Subcutaneous adipose tissue (tissue), 3 donors: ENCODE measurements around the genes MOB3C, CYP4B1 and FOXD2.

DNA sequence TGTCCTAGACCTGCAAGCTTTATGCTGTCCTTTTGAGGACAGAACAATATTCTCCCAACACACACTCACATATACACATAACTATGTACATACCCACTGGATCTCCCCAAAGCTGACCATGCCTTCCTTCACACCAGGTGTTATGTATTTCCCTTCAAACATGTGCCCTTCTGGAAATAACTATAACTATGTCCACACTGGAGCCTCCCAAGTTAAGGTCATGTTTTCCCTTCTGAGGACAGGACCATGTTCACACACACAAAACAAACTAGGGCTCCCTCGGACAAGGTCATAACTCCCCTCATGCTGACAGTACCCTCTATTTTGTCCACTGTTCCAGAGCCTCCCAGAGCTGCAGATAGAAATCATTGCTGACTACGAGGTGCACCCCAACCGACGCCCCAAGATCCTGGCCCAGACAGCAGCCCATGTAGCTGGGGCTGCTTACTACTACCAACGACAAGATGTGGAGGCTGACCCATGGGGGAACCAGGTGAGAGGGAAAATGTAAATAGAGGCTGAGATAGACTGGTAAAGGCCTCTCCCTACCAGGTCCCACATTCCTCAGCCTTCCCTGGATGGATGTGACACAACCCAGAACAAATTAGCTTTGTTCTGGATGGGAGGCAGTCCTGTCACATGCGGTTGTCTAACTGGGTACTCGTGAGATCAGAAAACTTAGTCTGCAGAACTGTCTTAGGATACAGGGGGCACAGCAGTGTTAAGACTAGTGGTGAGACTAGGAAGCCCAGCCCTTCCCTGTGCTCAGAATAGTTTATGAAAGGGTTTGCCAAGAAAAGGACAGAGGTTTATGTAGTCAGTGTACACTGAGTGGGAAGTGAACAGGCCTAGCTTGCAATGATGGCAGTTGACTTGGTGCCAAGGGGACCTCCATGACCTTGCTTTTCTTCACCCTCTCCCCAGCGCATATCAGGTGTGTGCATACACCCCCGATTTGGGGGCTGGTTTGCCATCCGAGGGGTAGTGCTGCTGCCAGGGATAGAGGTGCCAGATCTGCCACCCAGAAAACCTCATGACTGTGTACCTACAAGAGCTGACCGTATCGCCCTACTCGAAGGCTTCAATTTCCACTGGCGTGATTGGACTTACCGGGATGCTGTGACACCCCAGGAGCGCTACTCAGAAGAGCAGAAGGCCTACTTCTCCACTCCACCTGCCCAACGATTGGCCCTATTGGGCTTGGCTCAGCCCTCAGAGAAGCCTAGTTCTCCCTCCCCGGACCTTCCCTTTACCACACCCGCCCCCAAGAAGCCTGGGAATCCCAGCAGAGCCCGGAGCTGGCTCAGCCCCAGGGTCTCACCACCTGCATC is 8.2 kb downstream of the MMACHC start:
- PRO-cap: no peak
- RAMPAGE, long total RNA, 3 experiments: no peak in any of the 3 experiments

- PRO-cap: no peak
- RAMPAGE, long total RNA, 3 experiments: no peak in any of the 3 experiments
These were observed 3.6 kb downstream of the AKR1A1 start for GRCh38 chr1:45554081-45554678.

- PRO-cap: no peak
- RAMPAGE, long total RNA, 3 experiments: no peak in any of the 3 experiments
These were observed 6.2 kb downstream of the TMEM69 start for GRCh38 chr1:45693901-45694893.

- PRO-cap: unidirectional peak, plus-strand start at chr1:46132085; bidirectional peak, plus-strand start at chr1:46132188, minus-strand start at chr1:46132137
- RAMPAGE, long total RNA, 3 experiments: no peak in any of the 3 experiments
These were observed 463 bp downstream of the PIK3R3 start for GRCh38 chr1:46132015-46132317.

DNA sequence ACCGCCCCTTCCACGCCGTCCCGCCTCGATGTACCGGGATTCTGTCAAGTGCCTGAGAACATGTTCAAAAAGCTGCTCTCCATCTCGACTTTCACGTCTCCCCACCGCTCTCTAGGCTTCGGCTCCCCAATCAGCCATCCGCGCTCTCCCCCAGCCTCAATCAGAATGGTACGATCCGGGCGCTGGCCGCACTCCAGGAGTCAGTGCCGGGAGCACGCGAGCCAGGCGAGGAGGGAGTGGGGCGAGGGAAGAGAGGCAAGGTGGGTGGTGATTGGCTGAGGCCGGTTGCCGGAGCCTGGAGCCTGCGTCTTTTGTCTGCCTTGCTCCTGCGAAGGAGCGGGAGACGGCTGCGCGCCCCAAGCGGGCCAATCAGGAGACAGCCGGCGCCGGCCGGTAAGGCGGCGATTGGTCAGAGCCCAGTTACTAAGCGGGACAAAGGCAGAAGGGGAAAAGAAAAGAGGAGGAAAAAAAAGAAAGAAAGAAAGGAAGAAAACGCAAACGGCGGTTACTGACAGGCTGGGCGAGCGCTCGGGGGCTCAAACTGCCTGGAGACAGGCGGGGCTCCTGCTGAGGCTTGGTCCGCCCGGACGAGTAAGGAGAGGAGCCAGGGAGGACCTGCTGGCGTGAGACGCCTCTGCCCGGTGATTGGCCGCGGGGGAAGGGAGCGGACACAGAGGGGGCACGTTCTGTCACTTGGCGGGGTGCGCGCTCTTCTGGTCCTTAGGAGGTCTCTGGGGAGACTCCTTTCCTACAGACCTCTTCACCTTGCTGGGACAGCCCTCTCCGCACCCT is 517 bp upstream of the PIK3R3 start:
- PRO-cap: bidirectional peak, plus-strand start at position 483 of the sequence, minus-strand start at position 287 of the sequence; bidirectional peak, plus-strand start at position 692 of the sequence, minus-strand start at position 593 of the sequence
- RAMPAGE, long total RNA, 3 experiments: no peak in any of the 3 experiments

DNA sequence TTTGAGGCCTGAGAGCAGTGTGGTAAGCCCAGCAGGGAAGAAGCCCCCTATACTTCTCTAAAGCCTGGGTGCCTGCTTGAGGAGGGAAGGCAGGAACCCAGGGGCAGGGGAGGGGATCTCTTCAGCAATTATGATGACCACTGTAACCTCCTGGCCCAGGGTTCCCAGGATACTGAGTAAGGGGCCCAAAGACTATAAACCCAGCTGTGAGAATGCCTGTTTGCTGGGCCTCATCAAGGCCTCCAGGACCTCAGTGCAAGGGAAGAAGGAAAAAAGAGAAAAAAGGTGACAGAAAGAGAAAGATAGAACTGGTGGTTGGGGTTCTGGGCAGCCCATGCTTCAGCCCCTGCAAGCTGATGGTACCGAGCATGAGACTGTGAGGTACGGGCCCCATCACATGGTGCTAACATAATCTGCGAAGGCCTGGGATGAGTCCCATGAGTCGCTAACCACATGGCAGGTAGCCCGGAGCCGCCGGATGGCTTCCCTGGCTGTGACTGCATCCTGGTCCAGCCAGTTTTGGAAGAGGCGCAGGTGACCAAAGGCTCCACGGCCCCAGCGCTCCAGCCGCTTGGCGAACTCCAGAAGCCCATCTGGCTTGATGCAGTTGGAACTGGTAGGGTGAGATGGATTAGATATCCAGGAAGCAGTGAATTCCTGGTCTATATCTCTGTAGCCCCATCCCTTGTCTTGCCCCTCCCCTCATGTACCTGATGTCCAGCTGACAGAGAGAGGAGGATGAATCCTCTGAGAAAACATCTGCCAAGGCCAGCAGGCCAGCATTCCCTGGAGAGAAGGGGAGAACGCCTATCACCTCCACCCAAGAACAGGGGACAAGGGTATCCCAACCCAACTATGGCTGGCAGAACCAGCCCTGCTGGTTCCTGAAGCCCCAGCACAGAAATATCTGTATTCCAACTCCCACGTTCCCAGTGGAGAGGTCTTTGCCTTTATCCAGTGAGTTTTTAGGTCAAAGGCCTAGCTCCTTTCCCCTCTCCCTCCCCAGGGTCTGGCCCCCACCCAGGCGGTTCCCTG is 24.6 kb downstream of the LRRC41 start:
- PRO-cap: no peak
- RAMPAGE, long total RNA, 3 experiments: no peak in any of the 3 experiments

DNA sequence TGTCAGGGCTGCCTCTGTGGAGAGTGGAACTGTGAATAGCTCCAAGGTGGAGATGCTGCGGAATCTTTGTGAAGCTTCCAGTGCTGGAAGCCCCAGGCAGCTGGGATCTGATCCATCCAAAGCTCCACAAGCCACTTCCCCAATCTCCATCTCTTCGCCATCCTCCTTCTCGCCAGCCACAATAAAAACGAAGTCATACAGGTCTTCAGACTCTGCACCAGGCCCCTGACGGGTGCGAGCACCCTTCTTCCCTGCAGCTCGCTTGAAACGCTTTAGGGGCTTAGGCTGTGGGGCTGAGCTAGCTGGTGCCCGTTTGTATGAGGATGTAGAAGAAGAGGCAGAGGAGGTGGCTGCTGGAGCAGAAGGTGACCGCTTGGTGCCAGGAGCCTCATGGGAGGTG is 18.0 kb downstream of the LRRC41 start:
- PRO-cap: no peak
- RAMPAGE, long total RNA, 3 experiments: no peak in any of the 3 experiments

DNA sequence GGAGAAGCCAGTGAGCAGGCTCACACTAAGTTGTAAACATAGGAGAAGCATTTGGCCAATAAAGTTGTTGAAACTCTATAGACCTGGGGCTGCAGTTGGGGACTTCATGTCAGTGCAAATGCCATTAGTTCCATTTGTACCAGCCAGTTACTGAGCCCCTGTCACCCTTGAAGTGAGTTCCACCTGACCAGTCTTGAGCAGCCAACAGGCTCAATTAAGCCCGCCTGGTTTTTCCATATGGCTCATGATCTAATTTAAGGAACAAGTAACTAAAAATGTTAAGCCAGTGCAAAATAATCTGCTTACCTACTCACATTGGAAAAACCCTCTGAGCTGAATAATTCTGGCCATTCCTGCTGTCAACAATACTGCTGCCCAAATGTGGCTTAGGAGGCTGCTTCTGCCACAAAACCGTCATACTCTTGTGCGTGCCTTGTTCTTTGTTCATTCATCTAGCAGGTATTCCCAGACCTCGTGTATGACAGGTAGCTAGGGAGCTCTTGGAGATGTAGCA is 21.6 kb downstream of the NSUN4 start:
- PRO-cap: no peak
- RAMPAGE, long total RNA, 3 experiments: no peak in any of the 3 experiments

DNA sequence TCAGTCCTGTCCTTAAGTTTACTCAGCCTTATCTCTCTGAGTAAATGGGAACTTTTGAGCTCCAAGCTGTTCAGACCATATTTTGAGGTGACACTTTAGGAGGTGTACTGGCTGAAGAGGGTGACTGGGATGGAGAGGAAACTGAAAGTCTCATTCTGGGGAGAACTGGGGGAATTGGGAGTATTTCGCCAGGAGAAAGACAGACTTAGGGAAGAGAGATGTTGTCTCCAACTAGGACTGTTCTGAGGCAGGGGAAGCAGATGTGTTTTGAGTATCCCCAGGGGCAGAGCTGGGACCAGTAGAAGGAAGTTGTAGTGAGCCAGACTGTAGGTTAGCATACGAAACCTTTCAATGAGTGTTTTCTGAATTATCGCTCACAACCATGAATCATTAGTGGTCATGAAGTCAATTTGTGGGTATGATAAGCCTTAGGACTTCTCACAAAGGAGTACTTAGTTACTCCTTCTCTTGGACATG is 24.1 kb upstream of the FAAH start:
- PRO-cap: no peak
- RAMPAGE, long total RNA, 3 experiments: no peak in any of the 3 experiments

- PRO-cap: no peak
- RAMPAGE, long total RNA, 3 experiments: no peak in any of the 3 experiments
These were observed 47.0 kb upstream of the DMBX1 start for GRCh38 chr1:46442361-46443316.

DNA sequence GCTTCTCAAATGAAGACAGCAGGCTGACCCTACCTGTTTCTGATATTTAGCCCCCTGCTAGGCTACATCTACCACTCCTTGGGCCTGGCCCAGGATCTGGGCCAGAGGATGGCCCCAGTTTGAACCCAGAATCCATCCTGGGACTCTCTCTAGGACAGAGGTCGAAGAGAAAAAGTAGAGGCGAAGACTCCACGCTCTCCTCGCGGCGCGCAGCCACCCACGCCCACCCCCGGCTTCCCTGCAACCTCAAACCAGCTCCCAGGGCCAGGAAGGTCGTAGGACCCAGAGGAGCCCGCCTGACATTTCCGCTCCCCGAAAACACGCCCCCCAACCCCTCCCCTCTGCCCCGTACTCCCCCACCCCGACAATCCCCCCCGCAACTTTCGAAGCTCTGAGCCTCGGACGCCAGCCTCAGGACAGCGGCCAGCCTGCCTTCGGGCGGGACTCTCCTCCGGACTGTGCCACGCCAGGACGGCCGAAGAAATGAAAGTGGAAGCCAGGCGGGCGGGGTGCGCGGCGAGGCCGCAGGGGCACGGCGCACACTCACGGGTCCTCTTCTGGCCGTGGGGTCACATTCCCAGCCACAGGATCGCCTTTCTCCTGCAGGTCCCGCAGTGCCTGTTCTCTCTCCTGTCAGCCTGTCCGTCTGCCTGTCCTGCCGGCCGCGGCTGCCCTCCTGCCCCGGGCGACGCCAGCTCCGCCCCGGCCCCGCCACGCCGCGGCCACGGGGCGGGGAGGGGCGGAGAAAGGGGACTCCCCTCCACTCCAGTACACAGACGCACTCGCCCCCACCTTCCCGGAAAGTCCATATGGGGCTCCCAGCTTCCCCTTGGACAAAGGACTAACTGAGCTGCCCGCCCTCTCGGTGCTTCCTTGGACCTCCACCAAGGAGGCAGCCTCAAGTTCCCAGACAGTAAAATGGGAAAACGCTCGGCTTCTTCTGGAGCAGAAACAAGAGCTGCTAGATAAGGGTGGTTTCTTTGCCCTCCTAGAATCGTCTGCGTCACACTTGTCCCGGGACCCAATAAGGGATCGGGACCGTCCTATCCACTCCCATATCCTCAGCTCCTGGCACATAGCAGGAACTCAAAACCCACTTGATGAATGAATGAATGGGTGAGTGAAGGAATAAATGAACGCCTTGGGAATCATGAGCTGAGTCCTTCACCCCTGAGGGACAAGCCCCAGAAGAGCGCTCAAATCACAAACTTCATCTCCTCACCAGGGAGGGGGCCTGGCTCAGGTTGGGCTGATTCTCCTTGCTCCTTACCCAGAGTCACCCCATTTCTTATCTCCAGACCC is at the start of gene MOB3C:
Gene MOB3C (minus strand): TSS at position 648 of the 1,302 bp plus-strand sequence.
- PRO-cap: unidirectional peak, plus-strand start at position 164 of the sequence; bidirectional peak, plus-strand start at position 394 of the sequence, minus-strand start at position 235 of the sequence; bidirectional peak, plus-strand start at position 836 of the sequence, minus-strand start at position 648 of the sequence; unidirectional peak, minus-strand start at position 1,000 of the sequence
- RAMPAGE, long total RNA, 3 experiments: start-site peak on the minus strand in 3 of 3 experiments, centred at positions 654 to 683 of the sequence, 44 to 139 reads per replicate

GRCh38 chr1:46672006-46672317 is 308 bp downstream of the TEX38 start:
- PRO-cap: no peak
- RAMPAGE, long total RNA, 3 experiments: no peak in any of the 3 experiments

DNA sequence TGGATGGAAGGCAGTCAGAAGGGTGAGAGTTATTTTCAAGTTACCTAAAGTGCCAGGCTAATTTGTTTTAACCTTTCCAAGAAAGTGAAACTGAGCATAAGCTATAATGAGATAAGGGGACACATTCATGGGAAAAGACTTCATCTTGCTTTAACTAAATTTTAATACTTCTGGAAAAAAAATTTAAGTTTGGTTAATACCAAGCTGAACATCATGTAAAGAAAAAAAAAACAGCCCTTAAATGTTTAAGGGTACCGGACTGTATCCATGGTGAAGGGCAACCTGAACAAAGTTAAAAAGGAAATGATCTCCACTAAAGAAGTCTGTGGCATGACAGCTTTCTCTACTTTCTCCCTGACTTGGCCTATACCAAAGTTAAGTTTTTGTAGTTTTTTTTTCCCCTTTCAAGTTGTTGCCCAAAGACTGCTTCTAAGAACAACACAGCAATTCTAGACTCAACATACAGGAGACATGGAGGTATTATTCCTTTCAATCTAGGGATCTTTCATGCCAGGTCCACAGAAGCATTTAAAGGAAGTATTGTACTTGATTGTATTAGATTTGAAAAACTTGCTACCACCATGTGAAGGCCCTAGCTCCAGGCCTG is 5.1 kb downstream of the TEX38 start:
- PRO-cap: no peak
- RAMPAGE, long total RNA, 3 experiments: no peak in any of the 3 experiments

DNA sequence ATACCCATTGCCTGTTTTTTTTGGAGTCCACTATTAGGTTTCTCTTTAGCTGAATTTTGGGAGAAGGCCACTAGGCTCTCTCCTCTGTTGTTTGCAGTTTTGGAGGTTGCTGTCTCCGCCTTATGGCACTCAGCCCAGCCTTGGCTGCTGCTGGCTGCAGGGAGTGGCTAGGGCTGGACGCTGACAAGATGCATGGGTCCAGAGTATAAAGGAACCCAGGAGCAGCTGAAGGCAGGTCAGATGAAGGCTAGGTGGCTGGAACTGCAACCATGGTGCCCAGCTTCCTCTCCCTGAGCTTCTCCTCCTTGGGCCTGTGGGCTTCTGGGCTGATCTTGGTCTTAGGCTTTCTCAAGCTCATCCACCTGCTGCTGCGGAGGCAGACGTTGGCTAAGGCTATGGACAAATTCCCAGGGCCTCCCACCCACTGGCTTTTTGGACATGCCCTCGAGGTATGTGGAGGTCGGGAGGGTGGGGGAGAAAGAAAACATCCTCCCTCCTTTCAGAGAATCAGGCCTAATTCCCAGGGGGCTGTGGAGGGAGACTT is at the start of gene CYP4B1:
Gene CYP4B1 (plus strand): TSS at position 234 of the 544 bp plus-strand sequence.
- PRO-cap: unidirectional peak, plus-strand start at position 234 of the sequence
- RAMPAGE, long total RNA, 3 experiments: start-site peak on the plus strand in 3 of 3 experiments, centred at positions 225 to 281 of the sequence, 4,735 to 5,740 reads per replicate

DNA sequence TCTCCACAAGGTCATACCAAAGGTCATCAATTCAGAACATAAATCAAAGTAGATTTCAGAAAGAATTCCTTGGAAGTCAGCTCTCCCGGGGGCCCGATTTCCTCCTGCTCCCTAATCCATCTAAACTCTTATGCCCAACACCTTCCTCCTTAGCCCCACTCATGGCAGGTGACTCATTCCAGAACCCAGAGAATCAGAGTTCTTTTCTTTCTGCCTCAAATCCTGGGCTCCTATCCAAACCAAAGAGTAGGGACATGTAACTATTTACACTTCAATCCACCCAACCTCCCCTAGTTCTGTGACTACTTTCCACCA is 7.2 kb upstream of the CYP4A11 start:
- PRO-cap: no peak
- RAMPAGE, long total RNA, 3 experiments: no peak in any of the 3 experiments

DNA sequence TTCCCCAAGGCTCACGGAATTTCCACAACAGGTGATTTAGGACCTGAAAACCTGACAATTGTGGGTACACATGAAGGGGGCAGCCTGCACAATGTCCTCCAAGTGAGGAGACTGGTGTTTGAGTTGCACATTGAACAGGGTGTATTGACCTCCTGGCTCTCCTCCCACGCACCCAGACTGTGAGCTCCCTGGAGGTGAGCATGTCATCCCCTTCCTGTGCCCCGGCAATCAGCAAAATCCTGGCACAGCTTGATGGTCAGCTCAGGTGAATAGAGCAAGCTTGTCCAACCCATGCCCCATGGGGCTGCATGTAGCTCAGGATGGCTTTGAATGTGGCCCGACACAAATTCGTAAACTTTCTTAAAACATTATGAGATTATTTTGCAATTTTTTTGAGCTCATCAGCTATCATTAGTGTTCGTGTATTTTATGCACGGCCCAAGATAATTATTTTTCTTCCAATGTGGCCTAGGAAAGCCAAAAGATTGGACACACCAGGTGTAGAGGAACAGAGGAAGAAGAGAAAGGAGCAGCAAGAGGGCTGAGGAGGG is 1.1 kb downstream of the CYP4A22 start:
- PRO-cap: no peak
- RAMPAGE, long total RNA, 3 experiments: no peak in any of the 3 experiments

DNA sequence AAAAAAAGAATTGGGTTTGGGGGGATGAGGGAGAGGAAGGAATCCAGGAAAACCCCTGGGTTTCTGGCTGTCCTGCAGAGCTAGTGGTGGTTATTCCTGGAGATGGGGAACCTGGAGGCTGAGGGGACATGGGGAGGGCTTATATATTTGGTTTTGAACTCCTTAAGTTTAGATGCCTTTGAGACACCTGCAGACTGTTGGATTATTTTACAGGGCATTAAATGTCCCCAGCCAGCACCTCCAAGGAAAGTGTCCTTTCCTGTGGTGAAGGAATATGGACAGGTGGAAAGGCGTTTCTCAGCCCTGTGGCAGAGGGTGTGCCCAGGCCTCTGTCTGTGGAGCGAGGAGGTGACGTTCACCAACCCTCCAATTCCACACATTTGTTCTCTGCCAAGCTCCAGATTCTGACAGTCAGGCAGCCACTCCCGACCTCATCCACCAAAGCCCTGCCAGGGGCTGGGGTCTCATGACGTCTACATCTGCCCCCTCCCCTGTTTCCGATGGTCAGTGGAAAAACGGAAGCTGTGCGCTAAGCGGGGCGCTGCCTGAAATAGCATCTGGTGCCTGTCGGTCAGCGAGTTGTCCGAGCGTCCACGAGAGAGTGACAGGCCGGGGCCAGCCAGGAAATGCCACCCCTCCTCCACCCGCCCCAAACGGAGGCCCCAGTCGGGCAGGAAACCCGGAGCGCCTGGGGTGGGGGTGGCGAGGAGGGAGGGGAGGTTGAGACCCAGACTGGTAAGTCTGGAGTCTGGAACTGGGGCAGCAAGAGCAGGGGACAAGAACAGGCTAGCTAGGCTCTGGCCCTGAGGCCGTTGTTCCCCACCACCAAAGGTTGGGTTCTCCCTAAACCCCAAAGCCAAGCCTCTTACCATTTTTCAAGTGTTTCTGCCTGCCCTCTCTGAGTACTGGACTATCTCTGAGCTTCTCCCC is 3.2 kb upstream of the TAL1 start:
- PRO-cap: unidirectional peak, minus-strand start at position 603 of the sequence
- RAMPAGE, long total RNA, 3 experiments: no peak in any of the 3 experiments

- PRO-cap: no peak
- RAMPAGE, long total RNA, 3 experiments: no peak in any of the 3 experiments
These were observed 819 bp downstream of the FOXE3 start for GRCh38 chr1:47416819-47417389.

- PRO-cap: bidirectional peak, plus-strand start at chr1:47437764, minus-strand start at chr1:47437663; unidirectional peak, plus-strand start at chr1:47438062
- RAMPAGE, long total RNA, 3 experiments: no peak in any of the 3 experiments
These were observed at the start of gene FOXD2 for GRCh38 chr1:47437473-47438474. Gene FOXD2, plus strand, starts transcription at chr1:47438044.

- PRO-cap: unidirectional peak, plus-strand start at chr1:47508380
- RAMPAGE, long total RNA, 3 experiments: start-site peak on the minus strand in 1 of 3 experiments, at chr1:47508246-47508251 at its widest, 11 reads per replicate
These were observed 70.4 kb downstream of the FOXD2 start for GRCh38 chr1:47507851-47508966.